Measurements from ENCODE around the gene ADAM8.

DNA sequence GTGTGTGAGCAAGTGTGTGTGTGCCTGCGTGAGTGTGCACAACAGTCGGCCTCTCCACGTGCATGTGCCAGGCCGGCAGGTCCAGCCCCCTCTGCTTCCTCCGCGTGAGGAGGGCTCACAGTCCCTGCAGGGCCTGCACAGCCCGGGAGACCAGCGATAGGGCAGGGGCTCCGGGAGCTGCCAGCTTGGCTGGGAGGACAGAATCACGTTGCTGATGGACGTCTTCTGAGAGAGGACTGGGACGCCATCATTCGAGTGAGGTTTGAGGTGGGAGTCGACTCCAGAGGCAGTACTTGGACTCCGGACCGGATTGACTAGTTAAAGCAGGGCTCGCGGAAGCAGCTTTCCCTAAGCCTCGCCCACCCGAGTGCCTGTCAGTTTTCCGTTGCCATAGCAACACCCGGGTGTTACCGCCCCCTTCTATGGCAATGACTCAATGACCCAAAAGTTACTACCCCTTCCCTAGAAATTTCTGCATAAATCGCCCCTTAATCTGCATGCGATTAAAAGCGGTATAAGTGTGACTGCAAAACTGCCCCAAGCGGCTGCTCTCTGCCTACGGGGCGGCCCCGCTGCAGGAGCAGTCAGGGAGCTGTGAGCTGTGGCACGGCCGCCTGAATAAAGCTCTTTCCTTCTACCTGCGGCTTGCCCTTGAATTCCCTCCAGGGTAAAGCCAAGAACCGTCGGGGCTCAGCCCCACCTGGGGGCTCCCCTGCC, 19.7 kb upstream of the CFAP46 start:
- PRO-cap = no peak

DNA sequence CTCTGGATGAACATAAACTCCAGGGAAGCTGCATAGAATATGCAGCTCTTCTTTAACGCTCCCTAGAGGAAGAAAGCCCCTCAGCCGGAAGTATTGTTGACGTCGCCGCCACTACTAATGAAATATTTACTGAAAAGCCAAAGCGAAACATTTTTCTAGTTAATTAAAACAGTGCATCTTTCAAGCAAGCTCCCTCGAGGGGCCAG, 72.6 kb upstream of the ADGRA1 start:
- PRO-cap = no peak

DNA sequence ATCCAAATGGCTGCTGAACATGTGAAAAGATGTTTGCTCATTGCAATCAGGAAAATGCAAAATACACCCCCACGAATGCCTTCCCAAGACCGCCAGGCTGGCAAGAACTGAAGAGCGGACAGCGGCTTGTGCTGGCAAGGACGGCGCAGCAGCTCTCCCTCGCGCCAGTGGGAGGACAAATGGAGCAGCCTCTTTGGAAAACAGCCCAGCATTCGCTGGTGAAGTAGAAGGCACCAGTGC, 2.5 kb downstream of the KNDC1 start:
- PRO-cap = no peak

DNA sequence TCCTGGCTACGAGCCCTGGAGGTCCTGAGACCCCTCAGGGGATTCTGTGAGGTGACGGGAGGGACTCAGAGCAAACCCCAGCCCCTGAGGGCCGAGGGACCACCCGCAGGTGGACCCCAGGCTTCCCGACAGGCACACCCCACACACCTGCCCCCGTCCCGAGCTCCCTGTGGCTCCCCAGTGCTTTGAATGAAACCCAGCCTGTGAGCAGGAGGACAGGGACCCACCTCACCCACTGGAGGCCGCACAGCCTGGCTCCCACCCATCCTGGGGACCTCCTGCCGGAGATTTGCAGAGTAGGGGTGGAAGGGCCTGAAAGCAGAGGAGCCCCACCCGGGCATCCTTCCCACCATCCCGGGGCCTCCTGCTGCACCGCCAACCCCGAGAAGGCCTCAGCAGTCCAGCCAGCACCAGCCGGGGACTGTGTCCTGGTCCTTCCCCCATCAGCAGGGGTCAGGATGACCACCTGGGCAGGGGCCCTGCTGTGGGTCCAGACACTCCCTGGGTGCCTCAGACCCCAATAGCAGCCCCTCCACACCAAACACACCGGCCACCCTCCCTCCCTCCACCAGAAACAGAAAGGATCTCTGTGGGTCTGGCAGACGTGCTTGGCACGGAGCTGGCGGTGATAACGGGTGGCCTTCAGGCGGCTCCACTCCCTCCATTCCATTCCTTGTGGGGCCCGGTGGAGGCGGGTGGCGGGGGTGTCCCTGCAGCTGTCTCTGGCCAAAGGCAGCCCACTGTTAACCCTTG, 14.0 kb downstream of the VENTX start:
- PRO-cap = no peak

DNA sequence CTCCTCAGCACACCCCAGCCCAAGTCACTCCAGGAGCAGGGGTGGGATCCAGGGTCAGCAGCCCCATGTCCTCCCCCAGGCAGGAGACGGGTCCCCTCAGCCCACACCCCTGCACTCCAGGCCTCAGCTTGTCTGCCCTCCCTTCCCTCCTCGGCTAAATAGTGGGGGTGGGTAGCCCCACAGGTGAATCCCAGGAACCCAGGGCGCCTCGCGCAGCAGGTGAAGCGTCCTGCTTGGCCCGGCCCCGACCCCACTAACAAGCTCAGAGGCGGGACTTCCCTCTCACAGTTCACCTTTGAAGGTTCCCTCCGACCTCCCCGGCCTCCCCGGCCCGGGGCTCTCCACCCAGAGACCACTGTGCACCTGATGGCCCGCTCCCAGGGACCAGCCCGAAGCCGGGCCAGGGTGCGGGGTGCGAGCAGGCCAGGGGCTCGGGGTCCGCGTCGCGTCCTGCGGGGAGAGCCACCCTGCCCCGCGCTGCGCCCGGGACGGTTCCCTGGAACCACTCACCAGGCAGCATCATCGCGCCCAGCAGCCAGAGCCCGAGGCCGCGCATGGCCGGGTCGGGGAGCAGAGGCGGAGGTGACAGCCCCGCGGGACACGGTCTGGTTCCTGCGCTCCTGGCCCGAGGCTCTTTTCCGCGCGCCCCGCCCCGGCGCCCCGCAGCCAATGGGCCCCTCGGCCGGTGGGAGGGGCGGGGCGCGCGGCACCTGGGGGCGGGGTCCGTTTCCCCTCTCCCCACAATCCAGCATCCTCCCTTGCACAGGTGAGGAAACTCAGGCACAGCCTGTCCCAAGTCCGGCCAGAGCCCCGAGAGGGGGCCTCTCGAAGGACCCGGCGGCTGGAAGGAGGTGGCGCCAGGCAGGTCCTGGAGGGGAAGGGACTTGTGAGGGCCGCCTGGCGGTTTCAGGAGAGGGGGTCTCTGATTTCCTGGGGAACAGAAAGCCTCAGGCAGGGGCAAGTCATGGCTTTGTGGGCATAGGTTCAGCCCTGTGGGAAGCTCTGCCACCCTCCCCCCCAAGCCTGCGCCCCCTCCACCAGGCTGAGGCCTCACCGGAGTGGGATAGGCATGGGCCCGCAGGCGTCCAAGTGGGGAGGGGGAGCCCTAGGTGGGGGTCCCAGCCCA, at the start of gene ADAM8:
Gene ADAM8 (minus strand): TSS at position 607 of the 1,126 bp plus-strand sequence.
- PRO-cap = no peak

DNA sequence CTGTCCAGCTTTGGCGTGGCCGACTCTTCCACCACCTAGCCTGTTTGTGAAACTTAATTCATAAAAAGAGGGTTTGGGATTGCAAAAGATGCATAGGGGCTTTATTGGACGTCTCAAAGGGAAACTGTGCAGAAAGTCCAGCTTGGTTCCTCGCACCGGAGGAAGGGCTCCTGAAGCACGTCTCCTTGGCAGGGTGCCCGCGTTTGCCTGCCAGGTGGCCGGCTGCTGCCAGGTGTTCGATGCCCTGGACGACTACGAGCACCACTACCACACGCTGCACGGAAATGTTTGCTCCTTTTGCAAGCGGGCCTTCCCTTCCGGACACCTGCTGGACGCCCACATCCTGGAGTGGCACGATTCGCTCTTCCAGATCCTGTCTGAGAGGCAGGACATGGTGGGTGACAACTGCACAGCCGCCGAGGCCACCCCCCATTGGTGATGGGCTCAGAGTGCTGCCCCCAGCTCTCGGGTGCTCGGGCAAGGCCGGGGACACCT, 917 bp downstream of the ZNF511 start:
- PRO-cap = no peak

DNA sequence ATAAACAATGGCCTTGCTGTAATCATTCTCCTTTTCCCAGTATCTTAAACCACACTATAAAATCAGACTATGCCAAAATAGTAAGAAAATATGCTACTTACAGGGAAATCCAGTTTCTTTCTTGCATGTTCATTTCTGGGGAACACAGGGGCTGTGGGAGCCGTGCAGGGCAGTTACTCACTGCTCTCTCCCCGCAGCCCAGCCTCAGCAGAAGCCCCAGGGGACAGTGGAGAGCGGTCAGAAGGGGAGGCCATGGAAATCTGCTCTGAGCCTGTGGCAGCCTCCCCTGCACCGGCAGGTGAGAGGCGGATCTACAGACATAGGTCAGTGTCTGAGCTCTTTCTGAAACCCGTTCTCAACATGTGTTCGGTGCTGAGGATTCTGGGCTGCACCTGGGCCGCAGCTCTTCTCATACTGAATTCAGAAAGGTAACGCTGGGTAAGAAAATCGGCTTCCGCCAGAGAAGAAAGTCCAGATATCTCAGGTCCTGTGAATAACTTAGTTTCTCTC, 2.9 kb downstream of the ZNF511 start:
- PRO-cap = no peak

DNA sequence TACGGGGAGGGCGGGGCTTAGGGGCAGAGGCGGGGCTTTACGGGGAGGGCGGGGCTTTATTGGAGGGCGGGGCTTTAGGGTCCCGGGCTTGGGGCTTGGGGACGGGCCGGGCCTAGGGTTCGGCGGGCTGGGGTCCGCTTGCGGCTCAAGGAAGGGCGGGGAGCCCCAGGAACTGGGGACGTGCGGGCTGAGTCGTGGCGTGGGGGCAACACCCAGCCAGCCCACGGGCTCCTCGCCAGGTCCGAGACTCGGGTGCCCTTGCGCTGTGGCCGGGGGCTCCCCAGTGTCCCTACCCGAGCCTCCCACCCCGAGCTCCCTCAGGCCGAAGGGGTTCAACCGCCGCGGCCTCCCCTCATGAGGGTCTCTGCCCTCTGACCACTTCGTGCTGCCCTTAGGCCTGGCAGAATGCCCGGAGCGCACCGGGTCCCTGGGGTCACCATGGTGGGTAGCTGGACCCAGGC, 318 bp upstream of the FUOM start:
- PRO-cap = no peak

- PRO-cap = no peak
Measured at GRCh38 chr10:133530868-133531137, 3.6 kb downstream of the CYP2E1 start.

GRCh38 chr10:133532128-133533223, 5.3 kb downstream of the CYP2E1 start:
- PRO-cap = no peak

DNA sequence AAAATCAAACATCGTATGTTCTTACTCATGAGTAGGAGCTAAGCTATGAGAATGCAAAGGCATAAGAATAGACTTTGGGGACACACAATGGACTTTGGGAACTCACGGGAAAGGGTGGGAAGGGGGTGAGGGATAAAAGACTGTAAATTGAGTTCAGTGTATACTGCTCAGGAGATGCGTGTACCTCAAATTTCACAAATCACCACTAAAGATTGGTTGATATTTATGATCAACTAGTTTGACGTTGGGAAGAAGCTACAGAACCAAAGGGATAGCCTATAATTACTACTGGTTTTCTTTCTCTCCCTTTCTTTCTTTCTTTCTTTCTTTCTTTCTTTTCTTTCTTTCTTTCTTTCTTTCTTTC, 15.2 kb downstream of the CYP2E1 start:
- PRO-cap = no peak

DNA sequence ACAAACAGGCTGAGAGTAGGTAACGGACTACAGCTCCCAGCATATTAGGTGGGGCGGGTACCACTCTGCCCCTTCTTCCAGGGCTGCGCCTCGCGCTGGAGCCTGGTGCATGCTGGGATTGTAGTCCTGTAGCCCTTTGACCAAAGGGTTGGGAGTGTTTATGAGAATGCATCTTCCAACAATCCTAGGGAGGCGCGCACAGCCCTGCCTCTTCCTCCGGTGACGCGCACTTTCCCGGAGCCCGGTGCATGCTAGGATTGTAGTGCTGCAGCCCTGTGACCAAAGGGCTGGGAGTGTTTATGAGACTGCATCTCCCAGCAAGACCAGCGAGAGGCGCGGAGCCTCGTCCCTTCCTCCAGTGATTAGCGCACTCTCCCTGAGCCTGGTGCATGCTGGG, 22.4 kb upstream of the FRG2B start:
- PRO-cap = no peak